Spleen (tissue), 7 donors: ENCODE measurements around the gene CST3.

- PRO-cap, 4 experiments = no peak in any of the 4 experiments
- RAMPAGE, long total RNA, 4 experiments = no peak in any of the 4 experiments
Measured at GRCh38 chr20:22466277-22466633, 118.1 kb downstream of the FOXA2 start.

GRCh38 chr20:22527004-22527448 is 57.3 kb downstream of the FOXA2 start:
- PRO-cap, 4 experiments = no peak in any of the 4 experiments
- RAMPAGE, long total RNA, 4 experiments = no peak in any of the 4 experiments

DNA sequence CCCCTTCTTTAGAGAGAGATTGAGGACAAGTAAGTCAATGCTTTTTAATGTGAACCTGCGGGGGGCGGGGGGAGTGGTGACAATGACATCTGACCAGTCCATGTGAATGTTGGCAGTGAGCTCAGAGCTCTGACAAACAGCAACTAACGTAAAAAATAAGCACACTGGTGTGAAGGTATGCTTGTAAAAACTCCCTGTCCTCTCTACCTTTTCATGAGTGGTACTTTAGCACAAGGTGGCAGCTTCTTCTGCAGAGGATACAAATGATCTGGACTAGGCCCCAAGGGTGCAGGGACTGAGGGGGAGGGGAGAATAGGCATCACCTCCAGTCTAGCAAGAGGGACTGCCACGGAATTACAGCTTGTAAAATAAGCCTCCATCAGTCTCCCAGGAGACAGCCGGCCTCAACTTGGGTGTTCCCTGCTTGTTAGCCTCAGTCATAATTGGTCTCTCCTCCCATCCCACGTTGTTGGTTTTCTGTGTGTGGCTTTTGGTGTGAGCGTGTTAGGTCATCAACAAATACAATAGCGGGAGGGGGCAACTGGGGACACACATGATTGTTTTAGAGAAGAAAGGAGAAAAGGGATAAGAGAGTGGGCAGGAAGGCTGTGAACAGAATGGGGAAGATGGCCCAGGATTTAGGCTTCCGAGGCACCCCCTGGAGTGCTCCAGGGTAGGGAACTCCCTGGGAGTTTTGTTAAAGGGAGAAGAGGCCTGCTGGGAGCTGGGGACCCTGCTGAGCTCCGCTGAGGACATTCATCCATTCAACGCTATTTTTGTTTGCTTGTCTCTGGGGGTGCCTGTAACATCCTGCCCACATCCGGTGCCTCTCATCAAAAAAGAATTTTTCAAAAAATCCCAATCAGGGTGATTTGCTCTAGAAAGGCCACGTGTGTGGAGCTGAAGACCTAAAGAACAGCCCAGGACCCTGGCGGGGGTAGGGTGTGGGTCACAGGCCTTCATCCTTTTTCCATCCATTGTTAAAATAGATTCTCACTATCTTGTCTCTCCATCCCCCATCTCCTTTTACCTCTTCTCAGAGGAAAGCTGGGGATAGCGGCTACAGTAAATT is 9.2 kb downstream of the FOXA2 start:
- PRO-cap, 4 experiments = no peak in any of the 4 experiments
- RAMPAGE, long total RNA, 4 experiments = no peak in any of the 4 experiments

GRCh38 chr20:22691614-22692129 is 107.3 kb upstream of the FOXA2 start:
- PRO-cap, 4 experiments = peak in 1 of 4 experiments; most common plus-strand start chr20:22691907 (in 1)
- RAMPAGE, long total RNA, 4 experiments = no peak in any of the 4 experiments

- PRO-cap, 4 experiments = peak in 2 of 4 experiments; most common plus-strand start chr20:23025775 (in 2)
- RAMPAGE, long total RNA, 4 experiments = start-site peak on the minus strand in 1 of 4 experiments, at chr20:23025623-23025629 at its widest, 96 reads per replicate
Measured at GRCh38 chr20:23025390-23026015, 9.6 kb upstream of the SSTR4 start.

GRCh38 chr20:23083332-23083973 is 2.7 kb downstream of the CD93 start:
- PRO-cap, 4 experiments = no peak in any of the 4 experiments
- RAMPAGE, long total RNA, 4 experiments = no peak in any of the 4 experiments

GRCh38 chr20:23106254-23107051 is 20.3 kb upstream of the CD93 start:
- PRO-cap, 4 experiments = peak in 2 of 4 experiments; most common plus-strand start chr20:23106731 (in 1); most common minus-strand start chr20:23106490 (in 1)
- RAMPAGE, long total RNA, 4 experiments = start-site peak on the plus strand in 1 of 4 experiments, at chr20:23106713-23106723 at its widest, 17 reads per replicate

DNA sequence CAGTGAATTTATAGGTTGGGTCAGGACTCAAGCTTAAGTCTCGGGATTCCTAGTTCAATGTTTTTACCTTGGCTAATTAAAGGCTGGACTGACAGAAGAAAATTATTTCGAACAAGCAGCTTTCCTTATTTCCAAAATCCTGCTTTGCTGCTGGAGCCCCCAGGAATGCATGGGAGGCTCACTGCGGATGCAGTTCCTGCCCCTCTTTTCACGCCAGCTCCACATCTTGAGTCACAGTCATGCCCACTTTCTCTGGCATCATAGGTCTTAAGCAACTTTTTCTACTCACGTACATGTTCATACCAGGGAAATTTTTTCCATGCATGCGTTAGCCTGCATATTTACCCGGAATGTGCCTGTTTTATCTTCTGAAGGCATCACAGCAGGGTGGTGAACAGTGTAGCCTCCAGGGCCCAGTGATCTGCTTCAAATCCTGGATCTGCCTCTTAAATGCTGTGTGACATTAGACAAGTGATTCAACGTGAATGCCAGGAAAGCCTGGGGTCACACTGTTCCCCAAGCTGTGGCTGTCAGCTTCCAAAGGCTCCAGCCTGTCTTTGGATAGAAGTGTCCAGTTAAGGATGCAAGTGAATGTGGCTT is 30.1 kb upstream of the CD93 start:
- PRO-cap, 4 experiments = no peak in any of the 4 experiments
- RAMPAGE, long total RNA, 4 experiments = no peak in any of the 4 experiments

DNA sequence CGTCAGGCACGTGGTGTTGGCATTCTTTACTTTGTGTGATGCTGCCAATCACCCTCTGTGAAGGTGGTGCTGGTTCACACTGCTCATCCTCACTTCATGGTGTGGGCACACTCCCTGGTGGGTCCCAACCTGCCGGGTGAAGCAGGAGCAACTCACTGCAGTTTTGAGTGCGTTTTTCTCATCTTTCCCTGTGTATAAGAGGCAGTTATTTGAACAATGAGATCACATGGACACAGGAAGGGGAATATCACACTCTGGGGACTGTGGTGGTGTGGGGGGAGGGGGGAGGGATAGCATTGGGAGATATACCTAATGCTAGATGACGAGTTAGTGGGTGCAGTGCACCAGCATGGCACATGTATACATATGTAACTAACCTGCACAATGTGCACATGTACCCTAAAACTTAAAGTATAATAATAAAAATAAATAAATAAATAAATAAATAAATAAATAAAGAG is 53.6 kb upstream of the CD93 start:
- PRO-cap, 4 experiments = no peak in any of the 4 experiments
- RAMPAGE, long total RNA, 4 experiments = no peak in any of the 4 experiments

DNA sequence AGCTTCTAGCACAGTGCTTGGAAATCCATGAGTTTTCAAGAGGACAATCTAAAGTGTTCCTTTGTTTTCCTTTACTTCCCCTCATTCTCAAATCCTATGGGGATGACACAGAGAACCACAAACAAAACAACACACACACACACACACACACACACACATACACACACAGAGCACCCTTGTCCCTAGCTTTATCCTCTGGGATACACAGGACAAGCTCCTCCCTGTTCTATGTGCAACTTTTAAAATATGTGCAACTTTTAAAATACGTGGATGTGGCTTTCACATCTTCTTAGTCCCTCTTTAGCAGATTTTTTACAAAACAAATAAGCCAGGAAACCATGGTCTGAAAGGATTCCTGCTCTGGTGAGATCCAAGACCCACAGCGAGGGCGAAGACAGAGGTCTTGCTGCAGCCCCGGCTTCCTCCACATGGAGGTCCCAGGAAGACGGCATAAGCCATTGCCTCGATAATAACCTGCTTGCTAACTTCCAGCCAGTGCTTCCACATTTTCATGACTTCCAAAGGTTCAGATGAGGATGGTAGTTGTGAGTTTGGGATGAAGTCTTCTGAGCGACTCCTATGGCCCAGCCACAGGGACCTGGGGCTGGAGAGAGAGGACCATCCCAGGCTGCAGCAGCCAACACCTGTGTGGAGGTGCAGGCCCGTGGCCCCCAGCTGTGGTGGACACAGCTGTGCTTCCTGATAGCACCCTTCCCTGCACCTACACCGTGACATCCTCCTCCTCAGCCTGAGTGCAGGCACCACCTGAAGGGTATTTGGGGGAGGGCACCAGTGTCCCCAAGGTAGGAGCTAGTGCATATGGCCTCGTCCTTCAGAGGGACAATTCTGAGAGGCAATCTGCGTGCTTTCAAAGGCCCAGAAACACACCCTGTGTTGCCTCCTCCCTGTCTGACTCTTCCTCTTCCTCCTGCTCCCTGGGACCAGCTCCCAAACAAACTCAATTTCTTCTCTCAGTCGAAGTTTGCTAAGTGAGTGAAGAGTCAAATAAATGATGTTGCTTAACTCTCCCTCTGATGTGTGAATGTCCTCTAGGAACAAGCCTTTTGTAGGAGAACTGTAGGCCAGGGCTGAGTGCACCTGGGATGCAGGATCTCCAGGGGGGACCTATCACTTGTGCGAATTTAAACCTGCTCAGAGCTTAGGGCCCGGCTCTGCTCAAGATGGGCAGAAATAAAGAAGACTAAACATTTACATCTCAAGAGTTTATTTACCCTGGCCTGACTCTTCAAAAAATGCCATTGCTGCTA is 63.0 kb upstream of the CD93 start:
- PRO-cap, 4 experiments = no peak in any of the 4 experiments
- RAMPAGE, long total RNA, 4 experiments = no peak in any of the 4 experiments

GRCh38 chr20:23249480-23249972 is 101.1 kb upstream of the NXT1 start:
- PRO-cap, 4 experiments = no peak in any of the 4 experiments
- RAMPAGE, long total RNA, 4 experiments = no peak in any of the 4 experiments

- PRO-cap, 4 experiments = peak in 4 of 4 experiments; most common plus-strand start chr20:23351380 (in 3); most common minus-strand start chr20:23351274 (in 2)
- RAMPAGE, long total RNA, 4 experiments = no peak in any of the 4 experiments
Measured at GRCh38 chr20:23350990-23351922, 665 bp downstream of the NXT1 start.

DNA sequence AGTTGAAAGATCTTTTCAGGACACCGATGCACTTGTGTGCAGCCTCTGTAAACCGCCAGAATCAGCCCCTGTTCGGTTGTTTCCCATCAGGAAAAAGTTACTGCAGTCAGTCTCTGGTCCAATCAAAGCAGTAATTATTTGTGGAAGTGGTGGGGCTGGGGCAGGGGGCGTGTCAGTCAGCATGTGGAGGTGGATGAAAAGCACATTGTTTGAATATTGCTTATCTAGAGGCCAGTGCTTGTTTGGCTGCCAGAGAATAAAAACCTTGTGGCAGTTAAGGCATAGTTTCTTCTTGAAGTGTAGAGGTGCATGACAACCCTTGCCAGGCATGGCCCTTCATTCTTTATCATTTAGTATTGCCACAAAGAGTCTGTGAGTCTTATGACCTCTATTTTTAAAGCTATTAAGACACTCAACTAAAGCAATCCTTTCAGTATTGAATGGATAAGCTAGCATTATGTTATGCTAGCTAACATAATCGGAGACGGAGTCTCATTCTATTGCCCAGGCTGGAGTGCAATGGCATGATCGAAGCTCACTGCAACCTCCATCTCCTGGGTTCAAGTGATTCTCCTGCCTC is 2.7 kb upstream of the GZF1 start:
- PRO-cap, 4 experiments = no peak in any of the 4 experiments
- RAMPAGE, long total RNA, 4 experiments = no peak in any of the 4 experiments

- PRO-cap, 4 experiments = peak in 4 of 4 experiments; most common plus-strand start chr20:23361569 (in 1); most common minus-strand start chr20:23361634 (in 3)
- RAMPAGE, long total RNA, 4 experiments = start-site peak on the plus strand in 1 of 4 experiments, at chr20:23361419-23361487 at its widest, 6 reads per replicate
Measured at GRCh38 chr20:23361379-23361710, 637 bp upstream of the GZF1 start.

GRCh38 chr20:23362517-23363030 is 592 bp downstream of the GZF1 start:
- PRO-cap, 4 experiments = peak in 2 of 4 experiments; most common plus-strand start chr20:23362754 (in 1); most common minus-strand start chr20:23362639 (in 1)
- RAMPAGE, long total RNA, 4 experiments = no peak in any of the 4 experiments

GRCh38 chr20:23399620-23400388 is 21.5 kb downstream of the NAPB start:
- PRO-cap, 4 experiments = no peak in any of the 4 experiments
- RAMPAGE, long total RNA, 4 experiments = no peak in any of the 4 experiments

DNA sequence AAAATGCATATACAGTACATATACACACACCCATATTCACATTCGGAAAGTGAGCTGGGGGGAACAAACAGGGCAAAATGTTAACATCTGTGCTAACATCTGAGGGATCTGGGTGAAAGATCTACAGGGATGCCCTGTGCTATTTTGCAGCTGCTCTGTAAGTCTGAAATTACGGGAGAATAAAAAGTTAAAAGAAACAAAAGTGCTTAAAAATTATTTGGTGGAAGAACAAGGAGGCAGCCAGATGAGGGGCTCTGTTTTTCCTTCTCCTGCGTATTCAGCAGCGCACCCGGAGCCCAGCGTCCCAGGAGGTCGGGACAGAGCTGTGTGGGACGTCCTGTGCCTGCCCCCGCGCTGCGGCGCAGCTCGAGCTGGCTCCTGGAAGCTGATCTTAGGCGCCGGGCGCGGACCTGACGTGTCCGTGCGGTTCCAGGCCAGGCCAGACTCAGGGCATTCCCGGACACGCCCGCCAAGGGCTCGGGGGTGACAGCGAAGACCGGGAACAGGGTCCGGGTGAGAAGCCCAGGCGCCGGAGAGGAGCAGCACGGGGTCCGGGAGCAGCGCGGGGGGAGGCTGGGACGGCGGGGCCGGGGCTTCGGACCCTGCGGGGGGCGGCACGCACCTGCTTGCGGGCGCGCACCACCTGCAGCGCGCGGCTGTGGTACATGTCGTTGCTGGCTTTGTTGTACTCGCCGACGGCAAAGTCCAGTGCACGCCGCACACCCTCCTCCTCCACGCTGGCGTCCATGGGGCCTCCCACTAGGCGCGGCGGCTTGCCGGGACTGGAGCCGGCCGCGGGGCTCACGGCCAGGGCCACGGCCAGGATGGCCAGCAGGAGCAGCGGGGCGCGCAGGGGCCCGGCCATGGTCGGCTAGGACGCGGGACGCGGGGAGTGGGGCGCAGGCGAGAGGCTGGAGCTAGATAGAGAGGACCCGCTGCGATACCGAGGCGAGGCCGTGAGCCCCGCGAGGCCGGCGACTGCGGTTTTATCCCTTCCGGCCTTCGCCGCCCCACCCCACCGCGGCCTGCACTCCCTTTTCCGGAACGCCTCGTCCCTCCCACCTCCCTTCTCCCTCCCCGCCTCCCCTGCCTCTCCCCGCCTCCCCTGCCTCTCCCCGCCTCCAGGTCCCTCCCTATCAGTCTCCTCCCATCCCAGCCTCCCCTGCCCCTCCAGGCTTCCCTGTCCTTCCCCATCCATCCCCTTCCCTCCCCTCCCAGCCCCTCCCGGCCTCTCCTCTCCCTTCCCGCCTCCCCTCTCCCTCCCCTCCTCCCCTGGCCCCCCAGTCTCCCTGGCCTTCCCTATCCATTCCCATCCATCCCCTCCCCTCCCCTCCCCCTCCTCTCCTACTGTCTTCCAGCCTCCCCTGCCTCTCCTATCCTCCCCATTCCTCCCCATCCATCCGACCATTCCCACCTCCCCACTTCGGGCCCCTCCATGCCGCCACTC is at the start of gene CST3:
Gene CST3, minus strand, starts transcription at position 958 of the 1,447 bp plus-strand sequence.
- PRO-cap, 4 experiments = peak in 4 of 4 experiments; most common plus-strand start position 418 of the sequence (in 2); most common minus-strand start position 356 of the sequence (in 4)
- RAMPAGE, long total RNA, 4 experiments = start-site peak on the minus strand in 2 of 4 experiments, centred at positions 616 to 963 of the sequence, 40 to 381 reads per replicate

- PRO-cap, 4 experiments = no peak in any of the 4 experiments
- RAMPAGE, long total RNA, 4 experiments = no peak in any of the 4 experiments
Measured at GRCh38 chr20:23639418-23640034, 1.8 kb upstream of the CST3 start.

- PRO-cap, 4 experiments = no peak in any of the 4 experiments
- RAMPAGE, long total RNA, 4 experiments = no peak in any of the 4 experiments
Measured at GRCh38 chr20:23693092-23693724, 4.4 kb upstream of the CST4 start.

DNA sequence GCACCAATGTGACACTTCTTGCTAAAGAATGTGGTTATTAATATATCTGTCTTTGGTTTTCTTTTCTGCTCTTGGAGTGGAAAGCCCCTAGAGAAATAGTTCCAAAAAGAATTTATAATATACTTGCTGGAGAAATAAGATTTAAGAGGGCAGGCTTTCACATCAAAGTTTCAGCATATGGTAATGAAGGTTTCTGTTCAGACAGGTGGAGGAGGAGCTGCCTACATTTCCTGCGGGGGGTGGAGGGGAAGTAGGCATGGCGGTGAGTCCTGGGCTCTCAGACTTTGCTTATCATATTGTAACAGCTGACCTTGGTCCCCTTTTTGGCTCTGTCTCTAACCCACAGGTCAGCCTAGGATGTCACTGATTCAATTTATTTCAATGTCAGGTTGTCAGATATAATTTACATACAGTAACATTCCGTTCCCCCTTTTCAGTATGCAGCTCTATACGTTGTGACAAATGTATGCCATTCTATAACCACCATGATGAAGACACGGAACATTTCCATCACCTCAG is 77.5 kb upstream of the GGTLC1 start:
- PRO-cap, 4 experiments = no peak in any of the 4 experiments
- RAMPAGE, long total RNA, 4 experiments = no peak in any of the 4 experiments